A375 (cell line): ENCODE measurements around the genes APOBEC3G and MIEF1.

- RAMPAGE, long total RNA: no peak
Measured at GRCh38 chr22:38953869-38954500, 3.4 kb upstream of the APOBEC3A start.

GRCh38 chr22:39076813-39077419 lies at the start of gene APOBEC3G:
Gene APOBEC3G (plus strand): TSS chr22:39077275.
- RAMPAGE, long total RNA: no peak

DNA sequence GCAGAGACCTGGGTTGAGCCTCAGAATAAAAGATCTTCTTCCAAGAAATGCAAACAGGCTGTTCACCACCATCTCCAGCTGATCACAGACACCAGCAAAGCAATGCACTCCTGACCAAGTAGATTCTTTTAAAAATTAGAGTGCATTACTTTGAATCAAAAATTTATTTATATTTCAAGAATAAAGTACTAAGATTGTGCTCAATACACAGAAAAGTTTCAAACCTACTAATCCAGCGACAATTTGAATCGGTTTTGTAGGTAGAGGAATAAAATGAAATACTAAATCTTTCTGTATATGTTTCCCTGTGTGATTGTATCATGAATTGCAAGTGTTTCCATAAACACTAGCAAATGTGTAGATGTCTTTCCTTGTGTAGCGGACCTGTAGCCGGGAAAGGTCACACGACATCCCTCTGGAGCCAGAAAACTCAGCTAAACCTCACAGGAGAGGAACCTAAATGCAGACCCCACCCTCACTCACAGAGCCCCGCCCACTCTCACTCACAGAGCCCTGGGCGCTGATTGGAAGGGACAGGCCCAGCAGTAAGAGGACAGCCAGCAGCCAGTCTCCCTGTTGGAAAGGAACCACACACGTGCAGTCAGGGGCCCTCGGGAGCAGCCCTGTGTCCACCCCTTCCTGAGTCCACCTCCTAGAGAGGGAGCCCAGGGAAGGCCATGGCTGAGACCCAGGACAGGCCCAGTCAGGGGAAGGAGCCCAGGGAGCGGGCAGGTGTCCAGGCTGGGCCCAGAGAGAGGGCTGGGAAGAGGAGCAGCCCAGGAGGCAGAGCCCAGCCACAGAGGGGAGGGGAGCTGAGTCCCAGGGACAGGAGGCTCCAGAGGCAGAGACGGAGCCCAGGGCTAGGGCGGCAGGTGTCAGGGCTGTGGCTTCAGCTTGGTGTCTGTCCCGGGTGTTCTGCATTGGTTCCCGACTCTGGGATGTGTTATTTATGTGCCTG lies 9.3 kb upstream of the APOBEC3H start:
- RAMPAGE, long total RNA: no peak

DNA sequence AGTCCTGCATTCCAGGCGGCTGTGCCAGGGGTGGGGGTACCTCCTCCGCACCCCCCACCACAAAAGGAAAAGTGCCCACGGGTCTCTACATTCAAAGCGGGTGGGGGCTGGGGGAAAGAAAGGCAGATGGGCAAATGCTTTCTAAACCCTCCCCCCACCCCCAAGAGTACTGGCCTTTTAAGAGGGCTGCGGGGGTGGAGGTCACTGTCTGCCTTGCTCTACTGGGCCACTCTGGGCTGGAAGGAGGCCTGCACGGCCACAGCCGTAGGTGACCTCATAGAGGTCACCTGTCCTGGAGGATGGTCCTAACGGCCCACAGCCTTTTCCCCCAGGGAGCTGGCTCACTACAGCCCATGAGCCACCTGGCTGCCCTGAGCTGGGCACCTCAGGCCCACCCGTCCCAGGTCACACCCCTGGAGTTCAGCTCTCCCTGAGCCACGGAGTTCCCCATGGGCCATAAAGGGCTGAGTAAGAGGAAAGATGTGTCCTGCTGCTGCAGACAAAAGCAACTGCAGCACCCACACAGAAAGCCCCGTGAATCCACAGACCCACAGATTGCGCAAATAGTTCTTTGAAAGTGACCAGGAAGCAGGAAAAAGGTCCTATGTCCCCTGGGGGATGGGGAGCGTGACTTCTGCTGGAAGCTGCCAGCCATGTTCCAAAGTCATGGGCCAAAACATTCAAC lies 21.2 kb downstream of the CBX7 start:
- RAMPAGE, long total RNA: no peak

GRCh38 chr22:39212684-39213342 lies 32.0 kb downstream of the PDGFB start:
- RAMPAGE, long total RNA: no peak

DNA sequence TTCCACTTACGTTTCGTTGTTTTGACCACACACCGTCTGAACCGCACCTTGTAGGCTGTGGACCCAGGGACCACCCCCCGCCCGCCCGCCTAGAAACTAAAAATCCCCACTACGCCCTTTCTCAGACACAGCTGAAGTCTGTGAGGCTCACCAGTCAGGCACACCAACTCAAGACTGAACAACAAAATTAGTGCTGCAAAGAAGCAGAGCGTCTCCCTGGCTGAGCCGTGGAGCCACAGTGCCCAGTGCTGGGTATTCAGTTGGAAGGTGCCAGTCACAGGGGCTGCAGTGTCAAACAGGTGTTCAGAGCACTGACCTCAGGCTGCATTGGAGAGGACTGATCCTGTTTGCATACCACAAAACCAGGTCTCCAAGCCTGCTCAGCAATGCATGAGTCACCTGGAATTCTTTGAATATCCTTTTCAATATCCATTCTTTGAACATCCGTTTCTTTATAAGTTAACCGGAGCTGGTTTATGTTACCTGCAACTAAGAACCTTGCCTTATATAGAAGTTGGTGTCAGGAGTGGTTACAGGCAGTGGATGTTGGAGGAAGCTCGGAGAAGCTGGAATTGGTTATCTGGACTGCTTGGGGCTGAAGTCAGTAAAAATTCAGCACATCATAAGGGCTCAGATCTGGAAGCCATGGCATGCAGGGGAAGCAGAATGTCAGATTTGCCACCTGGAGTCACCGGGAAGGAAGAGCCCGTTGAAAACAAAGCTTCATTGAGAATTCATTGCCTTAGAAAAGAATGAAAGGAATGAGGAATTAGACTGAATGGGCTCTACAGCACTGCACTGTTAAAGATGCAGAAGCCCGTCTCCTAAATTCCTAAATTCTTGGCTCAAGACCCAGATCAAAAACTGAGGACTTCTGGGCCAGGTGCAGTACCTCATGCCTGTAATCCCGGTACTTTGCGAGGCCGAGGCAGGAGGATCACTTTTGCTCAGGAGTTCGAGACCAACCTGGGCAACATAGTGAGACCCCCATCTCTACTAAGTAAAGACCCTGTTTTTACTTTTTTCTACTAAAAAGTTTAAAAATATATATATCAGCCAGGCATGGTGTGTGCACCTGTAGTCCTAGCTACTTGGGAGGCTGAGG lies 30.1 kb downstream of the PDGFB start:
- RAMPAGE, long total RNA: no peak

- RAMPAGE, long total RNA: no peak
Measured at GRCh38 chr22:39234852-39236039, 9.5 kb downstream of the PDGFB start.

DNA sequence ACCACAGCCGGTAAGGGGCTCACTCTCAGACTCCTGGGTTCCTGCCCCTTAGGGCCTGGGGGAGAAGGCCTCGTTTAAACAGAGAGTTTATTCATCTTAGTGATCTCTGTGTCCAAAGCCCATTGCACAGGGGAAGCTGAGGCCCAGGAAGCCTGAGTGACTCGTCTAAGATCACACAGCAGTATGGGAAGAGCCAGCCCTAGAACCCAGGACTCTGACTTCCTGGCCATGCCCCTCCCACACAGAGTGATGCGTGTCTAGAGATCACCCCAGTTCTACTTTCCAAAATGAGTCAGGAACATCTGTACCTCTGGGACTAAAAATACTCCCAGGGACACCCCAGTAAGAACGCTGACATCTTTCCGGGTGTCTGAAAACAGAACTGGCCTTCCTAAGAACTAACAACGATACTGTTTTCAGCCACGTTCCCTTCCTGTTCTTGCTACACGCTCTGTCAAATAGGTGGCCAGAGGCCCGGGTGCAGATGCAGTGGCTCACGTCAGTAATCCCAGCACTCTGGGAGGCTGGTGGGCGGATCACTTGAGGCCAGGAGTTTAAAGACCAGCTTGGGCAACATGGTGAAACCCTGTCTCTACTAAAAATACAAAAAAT lies 21.6 kb upstream of the PDGFB start:
- RAMPAGE, long total RNA: no peak

DNA sequence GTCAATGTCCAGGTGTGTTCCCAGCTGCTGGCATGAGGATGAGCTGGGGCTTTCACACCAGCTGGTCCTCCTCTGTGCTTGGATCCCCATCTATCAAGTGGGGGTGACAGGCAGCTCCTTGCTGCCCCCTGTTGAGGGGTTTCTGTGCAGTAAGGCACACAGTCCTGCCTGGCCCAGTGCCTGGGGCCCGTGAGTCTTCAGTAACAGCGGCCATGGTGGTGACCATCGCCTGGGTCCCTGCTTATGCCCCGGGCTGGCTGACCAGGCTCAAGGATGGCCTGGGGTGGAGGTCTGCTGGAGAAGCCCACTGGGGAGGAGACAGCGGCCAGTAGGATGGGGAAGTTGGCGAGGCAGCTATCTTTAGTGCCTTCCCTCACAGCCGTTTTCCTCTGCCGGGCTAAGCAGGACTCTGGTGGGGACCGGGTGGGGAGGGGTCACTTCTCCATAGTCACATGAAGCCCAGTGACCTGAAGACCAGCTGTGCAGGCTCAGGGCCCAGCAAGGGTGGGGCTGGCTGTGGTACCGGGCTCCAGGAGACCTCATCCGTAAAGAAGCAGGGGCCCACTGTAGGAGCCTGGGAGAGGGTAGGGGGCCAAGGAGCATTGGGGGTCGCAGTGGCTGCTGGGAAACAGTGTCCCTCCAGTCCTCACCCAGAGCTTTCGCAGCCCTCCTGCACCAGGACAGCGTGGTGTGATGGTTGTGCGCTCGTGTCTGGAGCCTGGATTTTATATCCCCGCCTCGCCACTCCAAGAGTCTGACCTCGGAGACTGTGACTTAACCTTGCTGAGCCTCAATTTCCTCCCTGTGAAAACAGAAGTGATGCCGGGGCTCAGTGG lies 12.4 kb downstream of the RPL3 start:
- RAMPAGE, long total RNA: no peak

GRCh38 chr22:39314714-39315795 lies 4.4 kb downstream of the RPL3 start:
- RAMPAGE, long total RNA: no peak

GRCh38 chr22:39430176-39430654 lies 26.6 kb upstream of the MGAT3 start:
- RAMPAGE, long total RNA: no peak

DNA sequence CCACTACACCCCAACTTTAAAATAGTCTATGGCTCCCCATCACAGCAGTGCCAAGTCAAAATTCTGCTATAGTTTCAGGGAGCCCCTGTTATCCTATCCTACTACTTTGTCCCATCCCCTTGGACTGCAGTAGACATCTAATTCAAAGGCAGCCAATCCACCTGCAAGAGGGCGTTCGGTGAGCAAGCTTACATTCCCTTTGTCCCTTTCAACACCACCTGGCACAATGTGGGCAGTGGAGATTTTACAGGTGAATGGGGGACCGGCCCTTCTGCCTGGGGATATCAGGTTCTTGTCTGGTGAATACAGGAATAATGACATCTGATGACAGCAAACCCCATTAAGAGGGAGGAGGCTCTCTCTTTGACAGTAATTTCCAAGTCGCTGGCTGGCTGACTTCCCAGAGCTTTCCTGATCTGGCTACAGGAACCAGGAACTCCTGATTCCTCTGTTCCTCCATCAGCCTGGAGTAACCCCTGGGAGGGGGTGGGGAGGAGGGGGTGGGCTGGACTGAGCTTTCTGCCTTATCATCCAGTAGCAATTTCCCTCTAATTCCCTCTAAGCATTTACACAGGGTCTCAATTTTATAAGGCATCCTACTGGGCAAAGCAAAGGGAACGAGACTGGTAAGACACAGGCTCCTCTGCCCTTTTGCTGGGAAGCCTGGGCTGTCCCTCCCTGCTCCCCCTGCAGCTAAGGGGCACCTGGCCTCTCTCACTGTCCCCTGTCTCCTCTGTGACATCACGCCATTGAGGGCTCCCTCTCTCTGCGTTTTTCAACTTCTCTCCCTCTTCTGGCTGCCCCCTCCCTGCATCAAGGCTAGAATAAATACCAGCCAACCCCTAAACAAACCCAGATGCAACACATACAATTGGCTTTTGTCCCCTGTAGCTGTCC lies 3.7 kb upstream of the MIEF1 start:
- RAMPAGE, long total RNA: no peak

GRCh38 chr22:39501951-39502456 lies at the start of gene MIEF1:
Gene MIEF1 (plus strand): TSS chr22:39502290.
- RAMPAGE, long total RNA: no peak

DNA sequence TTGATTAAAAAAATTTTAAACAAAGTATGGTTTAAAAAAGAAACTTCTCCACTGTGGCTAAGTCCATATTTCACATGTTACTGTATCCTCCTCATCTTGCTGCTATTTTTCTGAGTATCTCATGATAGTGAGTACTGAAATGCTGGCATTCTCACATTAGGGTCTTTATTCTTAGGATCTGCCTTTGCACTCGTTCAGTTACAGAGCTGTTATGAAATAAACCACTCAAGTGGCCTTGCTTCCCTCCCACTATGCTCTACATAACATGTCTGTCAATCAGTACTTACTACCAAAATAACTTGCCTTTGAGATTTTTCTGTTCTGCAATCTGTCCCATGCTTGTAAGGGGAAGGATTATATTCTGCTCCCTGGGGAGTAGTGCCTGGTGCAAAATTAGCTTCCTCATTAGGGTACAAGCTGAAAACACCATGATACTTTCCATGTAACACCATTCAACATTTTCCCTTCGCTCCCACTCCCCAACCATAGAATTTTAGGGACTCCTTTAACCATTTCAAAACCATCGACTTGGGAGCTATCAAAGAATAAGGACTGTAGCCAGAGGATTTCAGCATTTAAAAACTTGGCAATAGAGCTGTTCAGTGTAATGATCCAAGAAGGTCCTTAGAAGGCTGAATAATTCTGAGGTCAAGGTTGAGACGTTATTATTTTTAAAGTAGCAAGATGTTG lies 1.9 kb upstream of the GRAP2 start:
- RAMPAGE, long total RNA: no peak

DNA sequence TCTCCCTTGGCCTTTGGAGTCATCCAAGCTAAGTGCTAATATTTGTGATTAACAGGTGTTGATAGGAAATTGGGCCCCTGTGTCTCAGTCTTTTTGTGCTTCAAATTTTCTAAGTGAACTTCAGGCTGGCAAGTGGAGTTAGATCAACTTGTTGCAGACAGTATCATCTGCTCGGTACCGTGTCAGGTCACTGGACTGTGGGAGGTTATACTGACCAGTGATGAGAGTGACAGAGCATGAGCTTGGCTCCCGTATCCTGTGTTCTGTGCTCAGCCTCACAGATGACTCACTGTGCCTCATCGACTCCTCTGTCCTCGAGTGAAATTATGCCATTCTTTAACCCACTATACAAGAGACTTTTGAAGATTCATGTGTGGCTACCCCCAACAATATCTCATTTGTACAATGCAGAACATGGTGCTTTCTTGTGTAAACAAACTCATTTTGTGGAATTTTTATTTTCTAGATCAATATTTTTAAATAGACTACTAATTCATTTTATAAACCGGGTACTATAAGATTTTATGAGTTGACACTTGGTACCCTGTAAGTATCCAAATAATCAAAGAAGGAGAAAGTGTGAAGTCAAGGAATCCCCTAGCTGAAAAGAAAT lies 7.9 kb downstream of the GRAP2 start:
- RAMPAGE, long total RNA: no peak

- RAMPAGE, long total RNA: no peak
Measured at GRCh38 chr22:40042870-40043553, 48.3 kb downstream of the FAM83F start.

DNA sequence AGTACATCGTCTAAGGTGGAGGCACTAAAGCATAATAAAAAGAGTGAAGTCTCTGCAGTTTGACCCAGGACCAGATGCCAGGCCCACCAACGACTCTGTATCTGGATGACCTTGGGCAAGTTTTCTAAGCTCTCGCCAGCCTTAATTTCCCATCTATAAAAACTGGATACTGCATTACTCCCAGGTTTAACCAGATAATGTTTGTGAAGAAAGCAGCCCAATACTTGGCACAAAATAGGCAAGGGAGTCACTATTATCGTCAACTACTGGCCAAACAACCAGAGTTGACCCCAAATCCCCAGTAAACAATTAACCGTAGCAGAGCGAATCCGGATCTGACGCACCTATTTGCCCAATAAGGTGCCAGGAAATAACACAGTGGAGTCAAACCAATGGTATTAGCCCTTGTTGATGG lies 49.1 kb downstream of the FAM83F start:
- RAMPAGE, long total RNA: no peak

- RAMPAGE, long total RNA: no peak
Measured at GRCh38 chr22:40081706-40083047, 87.4 kb downstream of the FAM83F start.

DNA sequence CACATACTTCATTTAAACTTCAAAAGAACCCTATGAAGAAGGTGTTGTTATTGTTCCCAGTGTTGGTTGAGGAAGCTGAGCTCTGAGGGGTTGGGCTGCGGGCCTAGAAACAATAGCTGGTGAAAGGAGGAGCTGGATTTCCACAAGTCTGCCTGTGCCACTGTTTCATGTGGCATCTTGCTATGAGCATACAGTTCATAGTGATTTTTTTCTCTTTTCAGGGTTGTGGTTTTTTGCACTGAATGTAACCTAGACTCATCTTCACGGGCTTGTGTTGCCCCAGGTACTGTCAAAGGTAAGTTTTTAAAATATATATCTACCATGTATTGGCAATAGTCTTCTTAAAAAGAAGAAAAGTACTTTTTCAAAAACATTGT lies 60.9 kb upstream of the TNRC6B start:
- RAMPAGE, long total RNA: no peak

GRCh38 chr22:40224702-40225372 lies 47.1 kb downstream of the TNRC6B start:
- RAMPAGE, long total RNA: no peak